ENCODE measurements around the gene CLRN1.

GRCh38 chr3:149643785-149644708, 13.8 kb downstream of the WWTR1 start:
- PRO-cap, 2 experiments = no peak in any of the 2 experiments

GRCh38 chr3:149658237-149658736, 462 bp upstream of the WWTR1 start:
- PRO-cap, 2 experiments = no peak in any of the 2 experiments

GRCh38 chr3:149703005-149703404, 45.2 kb upstream of the WWTR1 start:
- PRO-cap, 2 experiments = no peak in any of the 2 experiments

DNA sequence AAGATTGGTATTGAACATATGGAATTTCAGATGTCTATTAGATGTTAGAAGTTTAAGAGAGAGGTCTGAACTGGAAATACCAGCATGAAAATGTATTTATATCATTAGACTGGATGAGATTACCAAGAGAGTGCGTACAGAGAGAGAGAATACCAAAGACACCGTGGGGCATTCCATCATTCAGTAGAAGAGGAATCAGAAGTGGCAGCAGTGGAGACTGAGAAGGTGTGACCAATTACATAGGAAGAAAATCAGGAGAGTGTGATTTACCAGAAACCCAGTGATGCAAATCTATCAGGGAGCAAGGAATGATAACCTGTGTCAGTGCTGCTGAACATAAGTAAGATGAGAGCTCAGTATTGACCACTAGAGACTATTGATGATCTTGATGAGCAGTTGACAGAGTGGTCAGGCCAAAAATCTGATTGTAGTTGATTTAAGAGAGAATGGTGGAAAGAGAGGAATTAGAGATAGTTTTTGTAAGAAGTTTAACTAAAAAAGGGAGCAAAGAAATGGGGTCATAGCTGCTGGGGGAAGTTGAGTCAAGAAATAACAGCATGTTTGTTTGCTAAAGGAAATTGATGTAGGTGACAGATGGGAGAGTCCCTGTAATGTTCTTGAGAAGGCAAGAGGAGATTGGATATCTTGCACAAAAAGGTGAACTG, 46.3 kb downstream of the PFN2 start:
- PRO-cap, 2 experiments = no peak in any of the 2 experiments

GRCh38 chr3:149972011-149972380, 1.3 kb upstream of the PFN2 start:
- PRO-cap, 2 experiments = no peak in any of the 2 experiments

DNA sequence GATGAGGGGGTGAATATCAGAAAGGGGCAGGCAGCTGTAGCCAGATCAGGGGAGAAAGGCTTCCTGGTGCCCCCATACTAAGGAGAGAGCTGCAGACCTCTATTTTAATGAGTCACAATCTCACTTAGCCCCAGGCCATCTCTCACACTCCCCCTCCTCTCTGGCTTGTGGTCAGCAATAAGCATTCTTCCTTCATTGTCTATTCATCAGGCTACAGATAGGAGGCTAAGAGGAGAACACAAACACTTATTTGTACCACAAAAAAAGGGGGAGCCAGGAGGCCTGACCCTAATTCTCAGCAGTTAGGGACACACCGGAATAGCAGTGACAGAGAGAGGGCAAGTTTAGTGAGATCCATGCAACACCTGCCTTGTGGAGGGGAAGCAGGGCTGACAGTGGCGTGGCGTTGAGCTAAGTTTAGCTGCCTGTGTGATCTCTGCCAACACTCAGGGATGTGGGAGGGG, 192.0 kb upstream of the TSC22D2 start:
- PRO-cap, 2 experiments = no peak in any of the 2 experiments

DNA sequence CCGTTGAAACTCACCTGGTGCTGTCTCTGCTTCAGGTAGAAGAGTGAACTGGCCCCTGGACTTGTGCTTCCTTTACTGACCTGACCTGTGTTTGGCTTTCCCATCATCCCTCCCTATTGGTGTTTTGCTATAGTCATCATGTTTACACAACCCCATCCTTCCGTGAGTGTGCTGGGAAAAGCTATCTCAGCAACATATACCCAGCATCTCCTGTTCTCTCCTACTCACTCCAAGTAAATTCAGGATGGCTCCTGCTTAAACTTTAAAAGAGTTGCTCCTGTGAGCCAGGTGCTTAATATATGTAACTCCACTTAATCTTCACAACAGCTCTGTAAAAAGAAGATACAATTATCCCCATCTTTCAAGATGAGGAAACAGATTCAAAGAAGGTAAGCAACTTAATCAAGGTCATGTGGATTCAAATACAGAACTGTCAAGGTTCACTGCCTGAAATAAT, 77.1 kb upstream of the TSC22D2 start:
- PRO-cap, 2 experiments = no peak in any of the 2 experiments

- PRO-cap, 2 experiments = no peak in any of the 2 experiments
Measured at GRCh38 chr3:150469455-150470186, 61.5 kb downstream of the TSC22D2 start.

DNA sequence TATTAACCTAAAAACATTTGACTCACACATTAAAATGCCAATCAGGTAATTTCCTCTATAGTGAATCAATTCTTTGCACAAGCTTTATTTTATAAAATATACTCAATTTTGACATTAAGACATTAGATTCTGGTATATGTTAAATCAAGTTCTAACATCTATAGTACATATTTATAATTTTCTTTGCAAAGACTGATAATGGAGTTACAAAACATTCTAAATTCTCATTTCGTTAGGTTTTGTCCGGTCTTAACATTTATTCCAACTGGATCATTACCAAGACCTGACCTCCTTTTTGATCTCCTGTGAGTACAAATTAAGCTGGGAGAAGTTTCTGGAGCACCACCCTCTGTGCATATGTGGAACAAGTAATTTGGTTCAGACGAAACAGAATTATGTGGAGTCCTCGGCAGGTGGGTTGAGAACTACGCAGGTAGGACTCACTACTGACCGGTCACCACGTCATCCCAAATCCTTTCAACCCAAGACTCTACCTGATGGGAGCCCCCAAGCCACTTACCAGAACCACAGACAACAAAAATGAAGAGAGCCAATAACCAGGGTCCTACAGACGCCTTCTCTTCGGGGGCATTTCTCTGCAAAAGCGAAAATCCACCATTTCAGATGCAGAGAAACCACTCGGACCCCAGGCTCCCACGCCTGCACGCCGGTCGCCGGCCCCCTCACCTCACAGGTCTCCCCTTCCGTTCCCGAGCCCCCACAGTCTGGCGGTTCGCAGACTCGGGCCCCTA, 937 bp downstream of the SERP1 start:
- PRO-cap, 2 experiments = peak in 1 of 2 experiments; most common minus-strand start position 487 of the sequence (in 1)

DNA sequence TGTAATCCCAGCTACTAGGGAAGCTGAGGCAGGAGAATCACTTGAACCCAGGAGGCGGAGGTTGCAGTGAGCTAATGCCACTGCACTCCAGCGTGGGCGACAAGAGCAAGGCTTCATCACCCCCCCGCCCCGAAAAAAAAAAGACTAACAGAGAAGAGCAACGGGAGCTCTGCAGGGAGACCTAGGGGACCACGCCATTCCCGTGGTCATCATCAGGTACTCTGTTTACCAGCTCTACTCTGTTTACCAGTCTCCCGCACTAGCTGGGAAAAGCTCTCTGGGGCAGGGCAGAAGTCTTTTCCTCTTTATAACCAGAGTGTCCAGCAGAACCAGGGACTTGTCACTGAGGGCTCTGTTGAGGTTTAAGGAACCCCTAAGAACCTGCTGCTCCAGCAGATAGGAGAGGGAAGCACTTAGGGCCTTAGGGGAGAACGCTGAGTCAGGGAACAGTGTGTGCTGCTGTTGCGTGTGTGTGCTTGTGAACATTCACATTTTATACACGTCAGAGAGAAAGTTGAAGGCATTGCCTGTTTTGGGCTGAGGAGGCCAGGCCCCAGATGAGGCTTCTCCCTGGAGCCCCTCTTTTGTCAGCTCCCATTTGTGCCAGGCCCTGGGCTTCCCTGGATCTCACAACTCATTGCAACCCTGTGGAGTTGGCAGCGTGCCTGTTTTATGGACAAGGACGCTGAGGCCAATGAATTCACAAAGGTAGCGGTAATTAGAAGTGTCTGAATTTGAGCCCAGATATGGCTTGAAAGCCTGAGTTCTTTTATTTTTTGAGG, 24.0 kb upstream of the ERICH6 start:
- PRO-cap, 2 experiments = no peak in any of the 2 experiments

DNA sequence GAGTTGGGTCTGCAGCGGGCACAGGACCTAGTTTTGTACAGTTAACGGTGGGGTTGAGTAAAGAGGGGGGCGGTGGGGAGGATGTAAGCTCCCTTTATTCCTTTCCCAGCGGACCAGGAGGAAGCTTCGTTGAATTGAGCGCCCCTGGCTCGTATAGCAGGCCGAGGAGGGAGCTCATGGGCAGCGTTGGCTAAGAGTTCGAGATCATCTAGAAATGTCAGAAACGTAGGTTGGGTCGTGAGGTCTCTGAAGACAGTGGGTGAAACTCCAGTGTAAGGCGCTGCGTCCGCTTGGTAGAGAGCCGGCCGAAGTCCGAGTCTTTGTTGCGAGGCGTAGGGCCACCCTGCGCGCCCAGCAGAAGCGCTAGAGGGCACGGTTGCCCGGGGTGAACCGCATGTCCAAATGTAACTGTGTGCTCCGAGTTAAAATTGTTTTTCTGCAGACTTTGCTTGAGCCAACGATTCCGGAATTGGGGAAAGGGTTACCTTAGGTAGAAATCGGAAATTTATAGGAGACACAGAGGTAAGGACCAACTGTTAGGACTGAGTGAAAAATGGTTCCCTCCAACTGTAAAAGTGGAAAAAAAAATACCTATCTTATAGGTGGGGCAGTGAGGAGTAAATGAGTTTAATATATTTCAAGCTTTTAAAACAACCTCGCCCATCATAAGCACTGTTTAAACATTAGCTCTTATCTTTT, 889 bp upstream of the SIAH2 start:
- PRO-cap, 2 experiments = peak in 2 of 2 experiments; most common plus-strand start position 453 of the sequence (in 2); most common minus-strand start position 314 of the sequence (in 2)

DNA sequence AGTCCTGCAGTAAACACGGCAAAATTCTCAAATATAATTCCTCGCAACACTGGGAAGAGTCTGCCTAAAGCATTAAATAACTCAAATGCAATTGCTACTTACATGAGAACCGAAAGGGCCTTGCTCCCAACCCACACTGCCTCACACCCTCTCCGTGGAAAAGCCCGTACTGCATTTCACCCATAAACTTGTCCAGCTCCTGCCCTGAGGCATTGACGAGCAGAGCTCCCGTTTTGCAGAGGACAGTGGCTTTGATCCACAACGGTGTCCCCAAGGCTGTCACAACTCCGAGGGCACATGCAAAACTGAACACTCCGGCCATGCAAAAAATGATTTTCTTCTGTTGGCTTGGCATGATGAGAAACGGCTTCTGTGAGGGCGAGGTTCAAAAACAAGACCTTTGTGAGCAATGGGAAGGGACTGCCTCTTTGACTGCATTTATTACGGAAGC, at the start of gene CLRN1:
CLRN1 (minus strand) TSS at position 374 of the 451 bp plus-strand sequence.
- PRO-cap, 2 experiments = no peak in any of the 2 experiments

DNA sequence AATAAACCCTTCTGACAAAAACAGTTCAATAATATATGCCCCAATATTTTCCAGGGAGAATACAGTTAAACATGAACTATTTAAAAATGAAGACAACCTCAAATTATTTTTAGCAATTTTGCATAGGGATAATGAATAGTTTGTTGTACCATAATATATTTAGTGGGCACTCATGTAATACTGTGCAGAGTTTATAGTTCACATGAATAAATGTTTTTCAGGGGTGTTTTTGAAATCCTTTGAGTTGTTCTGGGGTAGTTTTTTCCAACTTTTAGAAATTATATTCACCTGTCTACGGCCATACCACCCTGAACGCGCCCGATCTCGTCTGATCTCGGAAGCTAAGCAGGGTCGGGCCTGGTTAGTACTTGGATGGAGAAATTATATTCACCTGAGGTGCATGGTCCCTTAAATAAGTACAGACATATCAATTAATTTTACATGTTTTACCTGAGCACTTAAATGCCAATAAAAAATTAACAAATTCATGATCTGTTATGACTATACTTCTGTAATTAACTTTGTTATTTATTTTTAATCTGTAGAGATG, 15.1 kb downstream of the GPR171 start:
- PRO-cap, 2 experiments = no peak in any of the 2 experiments

DNA sequence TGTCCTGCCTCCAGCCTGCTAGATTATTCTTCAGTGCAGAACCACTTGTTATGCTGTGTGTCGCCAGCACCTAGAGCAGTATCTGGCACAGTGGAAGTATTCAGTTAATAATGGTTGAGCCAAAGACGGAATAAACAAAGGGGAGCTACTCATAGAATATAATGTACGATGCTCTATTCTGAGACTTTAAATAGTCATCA, 13.4 kb downstream of the P2RY14 start:
- PRO-cap, 2 experiments = no peak in any of the 2 experiments

GRCh38 chr3:151269600-151270073, 8.7 kb downstream of the P2RY14 start:
- PRO-cap, 2 experiments = no peak in any of the 2 experiments

GRCh38 chr3:151442874-151443729, 17.8 kb downstream of the IGSF10 start:
- PRO-cap, 2 experiments = no peak in any of the 2 experiments

DNA sequence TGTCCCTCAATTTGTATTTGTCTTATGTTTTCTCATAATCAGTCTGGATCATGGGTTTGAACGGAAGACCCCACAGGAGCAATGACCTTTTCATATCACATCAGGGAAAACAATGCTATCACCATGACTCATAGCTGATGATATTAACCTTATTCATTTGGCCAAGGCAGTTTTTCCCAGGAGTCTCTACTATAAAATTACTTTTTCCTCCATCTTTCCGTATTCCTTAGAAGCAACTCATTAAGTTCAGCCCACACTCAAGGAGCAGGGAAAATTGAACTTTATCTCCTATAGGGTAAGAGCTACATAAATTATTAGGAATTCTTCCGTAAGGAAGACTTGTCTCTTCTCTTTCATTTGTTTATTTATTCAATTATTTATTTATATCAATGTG, 32.8 kb downstream of the AADACL2 start:
- PRO-cap, 2 experiments = no peak in any of the 2 experiments

- PRO-cap, 2 experiments = no peak in any of the 2 experiments
Measured at GRCh38 chr3:151832452-151832767, 18.5 kb downstream of the AADAC start.

DNA sequence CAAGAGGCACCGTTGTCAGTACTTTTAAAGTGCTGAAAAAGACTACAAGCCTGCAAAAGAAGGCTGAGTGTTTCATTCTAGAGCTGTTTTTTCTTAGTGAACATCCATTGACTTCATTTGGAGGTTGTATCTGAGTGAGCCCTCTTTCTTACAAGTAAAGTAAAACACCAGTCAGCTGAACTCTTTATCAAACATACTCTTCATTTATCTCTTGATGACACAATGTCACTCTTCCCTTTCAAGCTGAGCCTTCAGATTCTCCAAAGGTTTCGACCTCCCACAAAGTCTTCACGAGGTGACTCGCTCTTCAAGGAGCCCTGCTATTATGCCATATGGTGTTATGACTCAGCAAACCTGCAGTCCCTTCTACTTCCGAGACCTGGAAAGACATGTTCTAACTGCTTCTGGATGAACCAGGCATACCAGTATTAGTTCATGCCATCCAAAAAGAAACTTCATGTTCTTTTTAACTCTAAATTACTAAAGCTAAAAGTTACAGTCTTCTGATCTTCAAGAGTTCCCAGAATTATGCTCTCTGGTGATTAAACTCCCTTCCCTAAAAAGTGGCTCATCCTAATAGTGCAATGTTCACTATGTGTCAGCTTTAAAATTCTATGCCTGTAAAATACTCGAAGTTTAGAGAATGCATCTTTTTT, 23.2 kb downstream of the AADAC start:
- PRO-cap, 2 experiments = no peak in any of the 2 experiments

DNA sequence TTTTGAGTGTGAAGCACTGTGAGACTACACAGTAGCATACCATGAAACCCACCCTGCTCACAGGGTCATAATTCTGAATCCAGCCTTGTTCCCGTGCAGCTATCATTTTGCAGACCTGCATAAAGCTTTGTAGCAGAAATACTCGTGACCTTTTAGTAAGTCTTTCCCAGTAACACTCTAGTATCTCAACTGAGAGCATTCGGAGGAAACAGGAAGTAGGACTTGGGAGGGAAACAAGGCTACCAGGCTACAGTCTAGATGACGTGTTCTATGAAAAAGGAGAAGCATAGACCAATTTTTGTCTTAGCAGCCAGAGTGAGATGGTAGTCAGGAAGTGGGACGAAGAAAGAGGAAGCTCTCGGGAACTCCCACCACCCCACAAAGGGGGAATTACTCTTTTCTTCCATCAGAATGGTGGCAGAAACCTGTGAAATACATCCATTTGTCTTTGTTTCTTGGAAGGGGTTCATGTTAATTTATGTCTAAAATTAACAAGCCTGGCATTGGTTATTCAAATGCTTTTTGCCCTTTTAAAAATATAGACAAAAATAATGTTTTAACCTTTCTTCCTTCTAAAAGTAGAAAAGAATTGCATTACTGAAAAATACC, 1.8 kb upstream of the SUCNR1 start:
- PRO-cap, 2 experiments = no peak in any of the 2 experiments